ENCODE data around the genes FAM114A2 and MED7.

DNA sequence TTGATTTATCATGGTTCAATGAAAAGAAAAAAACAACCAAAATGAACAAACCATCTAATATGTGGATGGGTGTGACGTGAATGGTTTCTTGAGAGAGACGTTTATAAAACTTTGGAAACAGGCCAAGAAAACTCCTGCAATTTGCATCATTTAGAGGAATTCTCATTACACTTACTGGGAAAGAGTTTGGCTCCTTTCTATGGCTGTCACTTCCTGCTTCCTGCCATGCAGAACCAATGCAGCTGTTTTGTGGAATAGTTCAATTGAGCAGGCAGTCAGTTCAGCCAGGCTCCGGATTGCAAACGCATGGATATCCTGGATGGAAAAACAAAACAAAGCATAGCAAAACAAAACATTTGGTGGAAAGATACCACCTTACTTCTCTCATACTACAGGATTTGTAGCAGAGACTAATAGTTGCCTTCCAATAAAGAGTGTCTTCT, 36.6 kb downstream of the FAM114A2 start:
- RRBS, 2 experiments: no CpG with 5 or more reads among the region's 4 CpGs

DNA sequence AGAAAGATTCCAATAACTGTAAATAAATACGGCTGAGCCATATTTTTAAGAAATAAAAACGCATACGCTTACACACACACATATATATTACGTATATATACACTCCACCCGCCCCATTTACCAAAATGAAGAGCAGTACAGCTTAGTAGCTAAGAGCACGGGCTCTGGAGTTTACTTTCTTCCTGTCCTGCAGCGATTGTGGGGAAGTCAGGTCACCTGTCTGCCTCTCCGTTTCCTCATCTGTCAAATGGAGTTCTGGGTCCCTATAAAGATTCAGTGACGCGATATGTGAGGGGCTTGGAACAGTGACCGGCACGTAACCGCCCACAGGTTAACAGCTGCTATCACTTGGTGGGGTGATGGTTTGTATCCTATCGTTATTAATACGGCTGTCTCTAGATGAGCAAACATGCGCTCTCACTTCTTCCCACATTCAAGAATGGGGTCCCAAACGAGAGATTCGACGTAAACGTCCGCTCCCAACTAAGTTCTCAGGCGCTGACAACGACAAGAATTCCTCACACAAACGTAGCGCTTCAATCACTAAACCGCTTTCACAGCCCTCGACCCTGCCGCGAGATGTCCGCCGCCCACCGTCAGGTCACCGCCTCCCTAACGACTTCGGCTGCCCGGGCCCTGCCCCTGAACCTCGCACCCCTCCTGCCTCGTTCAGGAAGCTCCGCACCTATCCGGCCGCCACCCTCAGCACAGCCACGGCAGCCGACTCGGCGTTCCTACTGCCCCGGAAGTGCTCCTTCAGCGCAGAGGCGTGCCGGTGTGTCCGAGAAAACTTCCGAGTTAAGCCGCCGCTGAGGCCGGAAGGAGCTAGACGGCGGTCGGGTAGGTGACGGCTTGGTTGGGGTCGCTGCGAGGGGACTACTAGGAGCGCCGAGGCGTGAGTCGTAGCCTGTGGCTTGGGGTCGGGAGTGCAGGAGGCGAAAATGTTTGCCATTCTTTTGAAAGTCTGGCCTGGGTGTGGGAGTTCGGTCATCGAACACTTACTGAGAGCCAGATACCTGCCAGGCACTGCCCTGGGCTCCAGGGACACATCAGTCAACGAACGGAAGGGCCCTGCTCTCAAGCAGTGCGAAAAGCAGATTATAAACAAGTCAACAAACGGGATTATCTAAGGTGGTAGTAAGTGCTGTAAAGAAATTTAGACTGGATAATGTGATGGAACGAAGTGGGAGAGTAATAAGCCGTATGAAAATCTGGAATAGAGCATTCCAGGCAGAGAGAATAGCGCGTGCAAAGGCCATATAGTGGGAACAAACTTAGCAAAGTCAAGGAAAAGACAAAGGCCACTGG, at the start of gene FAM114A2:
TSS of gene FAM114A2 (minus strand) at position 739 of the 1,308 bp plus-strand sequence.
- RRBS, 2 experiments: 1 to 6% methylated on average over 16 of the region's 76 CpGs

GRCh38 chr5:154042799-154043224, 4.0 kb downstream of the MFAP3 start:
- RRBS, 2 experiments: no CpG with 5 or more reads among the region's 2 CpGs

DNA sequence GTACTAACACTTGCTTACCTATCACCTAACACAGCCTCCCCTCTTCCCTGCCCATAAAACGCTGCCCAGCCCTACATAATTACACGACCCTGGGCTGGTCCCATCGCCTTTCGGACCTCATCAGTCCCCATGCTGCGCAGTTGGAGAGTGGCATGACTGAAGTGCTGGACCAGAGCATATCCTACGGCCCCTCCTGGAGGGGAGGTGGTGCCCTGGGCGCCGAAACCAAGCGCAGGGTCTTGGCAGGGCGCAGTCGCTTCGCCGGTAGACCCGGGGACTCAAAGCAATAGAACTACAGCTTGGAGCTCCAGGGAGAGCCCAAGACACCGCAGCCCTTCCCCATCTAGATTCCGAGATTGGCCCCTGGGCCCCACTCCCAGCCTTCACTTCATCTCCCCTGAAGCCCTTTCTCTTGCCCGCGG, 969 bp upstream of the SAP30L start:
- RRBS, 2 experiments: no CpG with 5 or more reads among the region's 18 CpGs

DNA sequence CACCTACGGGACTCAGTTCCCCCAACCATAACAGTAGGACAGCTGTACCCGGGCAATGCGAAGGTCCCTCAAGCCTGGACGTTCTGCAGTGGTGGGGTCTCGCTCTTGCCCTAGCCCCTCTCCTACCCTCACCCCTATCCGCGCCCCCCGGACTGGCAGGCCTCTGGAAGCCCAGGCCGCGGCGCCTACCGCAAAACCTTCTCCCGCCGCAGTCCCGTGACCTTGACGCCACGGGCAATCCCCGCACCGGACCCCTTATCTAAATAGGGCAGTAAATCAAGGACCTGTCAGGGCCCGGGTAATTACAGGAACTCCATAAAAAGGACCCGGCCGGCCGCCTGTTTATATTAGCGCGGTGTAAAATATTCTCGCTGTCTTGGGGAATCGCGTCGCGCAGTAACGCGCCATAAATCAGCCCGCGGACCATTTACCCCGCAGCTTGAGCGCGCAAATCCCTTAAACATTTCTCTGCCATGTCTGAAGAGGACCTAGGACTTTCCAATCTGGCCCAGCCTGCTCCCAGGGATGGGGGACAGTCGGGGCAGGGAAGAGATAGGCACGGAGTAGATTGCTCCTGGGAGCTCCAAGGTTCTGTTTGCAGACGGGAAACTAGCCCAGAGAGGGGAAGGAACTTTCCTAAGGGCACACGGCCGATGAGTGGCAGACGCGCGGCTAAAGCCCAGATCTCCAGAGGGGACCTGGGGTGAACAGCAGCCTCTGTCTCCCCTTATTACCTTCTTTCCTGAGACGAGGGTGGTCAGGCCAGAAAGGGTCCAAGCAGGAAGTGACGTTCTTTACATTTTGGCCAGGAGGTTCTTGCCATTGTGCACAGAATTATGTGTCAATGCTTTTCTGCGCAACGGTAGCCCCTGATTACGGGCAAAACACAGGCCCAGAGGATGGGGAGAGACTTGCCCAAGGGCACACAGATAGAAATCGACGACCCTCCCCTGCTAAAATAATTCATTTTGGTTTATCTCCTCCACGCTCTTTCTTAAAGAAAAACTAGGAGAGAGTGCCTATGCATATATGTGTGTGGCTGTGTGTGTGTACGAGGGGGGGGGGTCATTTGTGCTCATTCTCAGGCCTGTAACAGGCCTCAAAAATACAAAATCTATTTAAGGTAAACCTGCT, 4.8 kb upstream of the HAND1 start:
- RRBS, 2 experiments: 59 to 65% methylated on average over 15 of the region's 54 CpGs

DNA sequence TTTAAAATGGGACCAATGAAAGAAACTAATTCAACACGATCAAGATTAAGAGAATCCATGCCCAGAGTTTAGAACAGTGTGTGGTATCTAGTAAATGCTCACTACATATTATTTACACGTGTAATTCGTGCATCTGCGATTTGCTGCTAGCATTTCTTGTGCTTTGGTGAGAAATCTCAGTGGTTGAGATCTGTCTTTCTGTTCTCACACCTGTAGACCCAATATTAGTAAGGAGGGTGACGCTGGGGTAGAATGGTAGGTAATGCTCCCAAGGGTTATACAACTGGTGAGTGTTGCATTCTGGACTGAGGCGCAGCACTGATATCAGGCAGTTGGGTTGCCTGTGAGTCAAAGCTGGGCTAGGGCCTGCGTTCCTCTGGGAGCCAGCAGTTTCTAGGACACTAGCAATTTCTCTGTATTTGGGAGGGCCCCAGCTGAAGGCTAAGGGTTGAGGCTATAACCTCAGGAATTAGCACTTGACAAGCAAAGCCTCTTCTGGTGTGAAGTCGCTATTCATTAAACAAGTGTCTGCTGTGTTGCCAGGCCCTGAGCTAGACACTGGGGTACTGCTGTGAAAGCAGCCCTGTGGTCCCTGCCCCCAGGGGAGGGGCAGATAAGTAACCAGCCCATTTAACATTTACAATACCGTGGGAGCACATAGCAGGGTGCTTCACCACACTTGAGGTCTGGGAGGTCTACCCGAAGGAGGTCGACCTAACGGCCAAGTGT, 28.7 kb downstream of the LARP1 start:
- RRBS, 2 experiments: no CpG with 5 or more reads among the region's 12 CpGs

DNA sequence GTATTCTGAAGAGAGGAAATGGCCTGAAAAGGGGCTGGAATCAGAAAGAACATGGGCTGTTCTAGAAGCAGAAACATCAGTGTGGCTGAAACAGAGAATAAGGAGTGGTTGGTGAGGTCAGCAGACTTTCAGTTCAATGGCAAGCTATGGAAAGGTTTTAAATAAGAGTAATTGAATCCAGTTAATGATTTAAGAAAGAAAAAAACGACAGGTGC, 16.1 kb upstream of the HAVCR1 start:
- RRBS, 2 experiments: no CpG with 5 or more reads among the region's 1 CpG

GRCh38 chr5:157101604-157102086, 7.2 kb downstream of the HAVCR2 start:
- RRBS, 2 experiments: no CpG with 5 or more reads among the region's 5 CpGs

GRCh38 chr5:157106435-157107775, 1.9 kb downstream of the HAVCR2 start:
- RRBS, 2 experiments: no CpG with 5 or more reads among the region's 16 CpGs

DNA sequence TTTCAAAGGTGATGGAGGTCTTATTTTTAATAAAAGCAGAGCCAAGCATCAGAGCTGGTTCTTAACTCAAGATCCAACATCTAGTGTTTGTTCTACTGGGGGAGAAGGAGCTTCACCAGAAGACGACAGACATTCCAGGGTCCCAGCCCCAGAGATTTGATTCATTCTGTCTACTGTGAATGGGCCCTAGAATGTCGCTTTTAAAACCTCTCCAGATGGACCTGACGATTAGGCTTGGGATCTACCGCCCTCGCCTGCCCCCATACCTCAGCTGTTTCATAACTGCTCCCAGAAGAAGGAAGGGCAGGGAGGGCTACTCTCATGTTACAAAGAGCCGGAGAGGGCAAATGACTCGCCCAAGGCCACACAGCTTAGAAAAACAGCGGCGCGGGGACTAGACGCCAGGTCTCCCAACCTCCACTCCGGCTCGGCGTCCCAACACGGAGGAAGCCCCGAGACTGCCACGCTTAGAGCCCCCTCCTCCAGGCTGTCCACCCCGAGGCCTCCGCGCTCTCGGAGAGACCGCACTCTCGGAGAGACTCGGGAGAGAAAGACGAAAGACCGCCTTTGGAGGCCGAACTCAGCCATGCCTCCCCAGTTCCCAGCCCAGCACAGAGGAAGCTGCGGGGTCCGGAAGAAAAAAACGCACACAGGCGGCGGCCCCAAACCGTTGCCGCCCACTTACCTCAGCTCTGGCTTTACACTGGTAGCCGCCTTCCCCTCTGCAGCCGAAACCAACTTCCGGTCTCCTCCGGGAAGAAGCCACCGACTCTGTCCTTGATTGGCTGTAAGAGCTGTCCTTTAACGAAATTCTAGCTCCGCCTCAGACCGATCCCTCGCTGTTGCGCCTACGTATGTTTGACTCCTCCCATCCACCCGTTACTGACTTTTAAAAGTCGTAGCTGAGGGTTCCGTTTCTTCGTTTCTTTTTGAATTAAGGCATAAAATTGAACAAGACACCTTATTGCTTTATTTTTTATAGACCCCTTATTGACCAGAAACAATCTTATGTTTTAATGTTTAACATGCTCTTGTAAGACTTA, at the start of gene MED7:
TSS of gene MED7 (minus strand) at position 731 of the 1,043 bp plus-strand sequence.
- RRBS, 2 experiments: 2 to 10% methylated on average over 2 to 9 of the region's 49 CpGs

GRCh38 chr5:157182162-157182632, 1.6 kb downstream of the ITK start:
- RRBS, 2 experiments: no CpG with 5 or more reads among the region's 2 CpGs

- RRBS, 2 experiments: no CpG with 5 or more reads among the region's 10 CpGs
Measured at GRCh38 chr5:157189194-157189769, 8.6 kb downstream of the ITK start.

GRCh38 chr5:157286574-157287319, 20.8 kb downstream of the CYFIP2 start:
- RRBS, 2 experiments: no CpG with 5 or more reads among the region's 10 CpGs

- RRBS, 2 experiments: no CpG with 5 or more reads among the region's 7 CpGs
Measured at GRCh38 chr5:157370732-157371351, 25.4 kb upstream of the FNDC9 start.

DNA sequence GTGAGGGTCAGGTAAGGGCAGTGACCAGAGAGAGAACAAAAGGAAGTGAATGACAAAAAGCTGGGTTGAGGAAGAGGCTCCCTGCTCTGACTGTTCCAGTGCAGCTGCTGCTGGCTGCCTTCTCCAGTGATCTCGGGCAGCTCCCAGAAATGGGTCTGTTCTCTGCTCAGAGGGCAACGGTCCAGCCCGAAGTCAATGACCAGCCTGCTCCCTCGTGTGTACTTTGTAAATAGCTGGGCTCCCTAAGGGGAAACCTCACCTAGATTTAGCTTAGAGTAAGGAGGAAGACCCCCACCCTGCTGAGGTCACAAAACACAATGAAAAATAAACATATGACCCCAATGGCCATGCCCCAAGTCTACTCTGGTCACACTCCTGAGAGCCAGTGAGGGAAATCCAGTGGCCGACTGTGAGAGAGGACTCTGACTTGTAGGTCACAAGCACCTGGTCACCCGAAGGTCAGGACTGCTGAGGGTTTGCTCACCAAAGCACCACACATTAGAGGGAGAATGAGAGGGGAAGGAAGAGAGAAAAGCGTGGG, 19.7 kb downstream of the NIPAL4 start:
- RRBS, 2 experiments: no CpG with 5 or more reads among the region's 7 CpGs

GRCh38 chr5:157501183-157501819, 41.3 kb downstream of the NIPAL4 start:
- RRBS, 2 experiments: no CpG with 5 or more reads among the region's 5 CpGs

GRCh38 chr5:157501820-157502922, 42.2 kb downstream of the NIPAL4 start:
- RRBS, 2 experiments: no CpG with 5 or more reads among the region's 11 CpGs

DNA sequence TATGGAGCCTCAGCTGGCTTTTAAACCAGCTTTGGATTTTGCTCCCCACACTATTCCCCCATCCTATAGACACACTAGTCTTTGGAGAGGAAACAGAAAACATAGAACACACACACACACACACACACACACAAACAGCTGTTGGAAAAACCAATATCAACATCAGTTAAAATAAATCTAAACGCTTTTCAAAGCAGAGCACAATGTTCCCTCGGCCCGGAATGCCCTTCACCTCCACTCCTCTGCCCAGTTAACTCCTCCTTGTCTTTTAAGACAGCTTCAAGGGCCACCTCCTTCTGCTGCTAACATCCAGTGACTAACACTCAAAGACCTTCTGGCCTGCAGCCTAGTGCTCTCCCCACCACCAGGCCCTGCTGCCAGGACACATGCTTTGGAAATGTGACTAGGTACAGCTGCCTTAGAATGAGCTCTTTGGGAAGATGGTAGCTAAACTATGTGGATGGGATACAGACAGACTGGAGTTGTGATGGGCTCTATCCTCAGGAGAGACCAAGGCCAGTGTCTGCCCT, 56.9 kb downstream of the NIPAL4 start:
- RRBS, 2 experiments: no CpG with 5 or more reads among the region's 3 CpGs

GRCh38 chr5:157561810-157562662, 13.5 kb downstream of the ADAM19 start:
- RRBS, 2 experiments: no CpG with 5 or more reads among the region's 17 CpGs

- RRBS, 2 experiments: 0% methylated on average over 1 of the region's 6 CpGs
Measured at GRCh38 chr5:157670470-157670866, 865 bp upstream of the C5orf52 start.

Data from Panc1 (cell line).